A375 (cell line): ENCODE measurements around the gene FAM118A.

DNA sequence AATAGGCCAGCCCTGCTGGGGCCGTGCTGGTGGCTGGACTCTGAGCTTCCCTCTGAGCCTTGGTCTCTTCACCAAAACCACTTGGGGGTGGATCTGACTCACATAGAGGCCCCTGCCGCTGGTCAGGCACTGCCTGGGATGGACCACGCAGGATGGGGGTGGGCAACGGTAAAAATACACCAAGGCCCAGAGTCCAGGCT, 12.3 kb upstream of the UPK3A start:
- RAMPAGE, long total RNA = no peak

- RAMPAGE, long total RNA = no peak
Observed at GRCh38 chr22:45273383-45273930, 11.3 kb upstream of the UPK3A start.

- RAMPAGE, long total RNA = no peak
Observed at GRCh38 chr22:45290627-45291194, 6.0 kb downstream of the UPK3A start.

- RAMPAGE, long total RNA = no peak
Observed at GRCh38 chr22:45309151-45310225, at the start of gene FAM118A. Gene FAM118A (plus strand): TSS chr22:45309934.

DNA sequence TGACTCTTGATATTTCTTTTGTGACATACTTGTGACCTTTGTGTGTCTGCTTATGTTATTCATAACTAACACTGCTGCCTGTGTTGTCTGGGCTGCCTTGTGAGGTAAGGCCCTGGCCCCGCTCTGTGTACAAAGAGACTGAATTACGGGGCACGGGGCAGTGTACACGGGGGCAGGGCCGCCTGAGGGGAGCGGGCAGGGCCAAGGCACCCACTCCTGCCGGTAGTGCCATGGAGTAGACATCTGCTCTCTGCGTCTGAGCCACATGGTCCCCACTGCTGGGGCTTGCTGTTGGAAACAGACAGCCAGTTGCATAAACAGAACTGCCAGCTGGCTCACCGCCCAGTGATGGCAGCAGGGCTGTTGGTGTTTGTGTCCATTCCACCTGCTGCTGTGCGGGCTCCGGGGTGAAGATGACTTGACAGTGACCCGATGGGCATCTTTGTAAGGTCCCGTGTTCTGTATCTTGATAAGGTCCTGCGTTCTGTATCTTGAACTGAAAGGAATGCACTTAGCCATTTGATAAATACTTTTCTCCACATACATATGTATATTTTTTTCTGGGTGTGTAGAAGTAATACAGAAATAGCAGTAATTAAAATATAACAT, 19.9 kb downstream of the FAM118A start:
- RAMPAGE, long total RNA = no peak

GRCh38 chr22:45541140-45541490, 38.4 kb downstream of the FBLN1 start:
- RAMPAGE, long total RNA = no peak

- RAMPAGE, long total RNA = no peak
Observed at GRCh38 chr22:45546897-45547484, 44.3 kb downstream of the FBLN1 start.

DNA sequence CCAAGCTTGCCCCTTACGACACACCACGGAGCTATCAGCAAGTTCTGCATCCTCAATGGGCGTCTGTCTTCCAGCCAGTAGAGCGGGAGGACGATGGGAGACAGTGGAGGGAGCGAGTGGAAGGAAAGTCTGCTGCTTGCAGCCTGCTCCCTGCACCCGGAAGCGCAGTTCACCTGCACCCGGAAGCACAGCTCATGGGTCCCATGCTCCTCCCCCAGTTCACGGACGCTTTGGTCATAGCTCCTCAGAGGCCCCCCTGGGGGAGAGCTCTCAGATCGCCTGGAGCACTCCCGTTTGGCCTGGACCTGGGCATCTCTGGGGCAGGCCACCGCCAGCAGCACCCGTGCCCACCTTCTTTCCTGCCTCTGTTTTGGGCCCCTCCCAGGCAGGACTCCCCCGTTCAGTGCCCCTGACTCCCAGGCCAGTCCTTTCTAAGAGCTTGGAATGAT, 51.4 kb downstream of the FBLN1 start:
- RAMPAGE, long total RNA = no peak

DNA sequence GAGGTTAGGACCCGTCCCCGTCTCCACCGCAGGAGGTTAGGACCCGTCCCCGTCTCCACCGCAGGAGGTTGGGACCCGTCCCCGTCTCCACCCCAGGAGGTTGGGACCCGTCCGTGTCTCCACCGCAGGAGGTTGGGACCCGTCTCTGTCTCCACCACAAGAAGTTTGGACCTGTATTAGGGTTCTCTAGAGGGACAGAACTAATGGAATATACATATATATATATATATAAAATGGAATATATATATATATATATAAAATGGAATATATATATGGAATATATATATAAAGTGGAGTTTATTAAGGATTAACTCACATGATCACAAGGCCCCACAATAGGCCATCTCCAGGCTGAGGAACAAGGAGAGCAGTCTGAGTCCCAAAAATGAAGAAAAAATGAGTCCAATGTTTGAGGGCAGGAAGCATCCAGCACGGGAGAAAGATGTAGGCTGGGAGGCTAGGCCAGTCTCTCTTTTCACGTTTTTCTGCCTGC, 52.4 kb downstream of the FBLN1 start:
- RAMPAGE, long total RNA = no peak

GRCh38 chr22:45576581-45576749, 73.8 kb downstream of the FBLN1 start:
- RAMPAGE, long total RNA = no peak

DNA sequence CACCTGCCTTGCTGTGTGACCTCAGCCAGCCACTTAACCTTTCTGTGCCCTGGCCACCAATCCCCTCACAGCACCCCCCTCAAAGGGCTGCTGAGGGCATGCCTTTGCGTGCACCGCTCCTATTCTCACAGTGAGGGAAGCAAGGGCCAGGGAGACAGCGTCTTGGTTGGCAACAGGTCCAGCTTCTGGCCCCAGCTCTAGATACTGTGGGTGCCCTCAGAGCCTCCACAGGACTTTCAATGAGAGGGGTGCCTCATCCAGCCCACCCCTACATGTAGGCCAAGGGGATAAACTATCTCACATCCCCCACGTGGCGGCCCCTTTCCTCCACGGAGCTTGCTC, 32.1 kb upstream of the ATXN10 start:
- RAMPAGE, long total RNA = no peak

DNA sequence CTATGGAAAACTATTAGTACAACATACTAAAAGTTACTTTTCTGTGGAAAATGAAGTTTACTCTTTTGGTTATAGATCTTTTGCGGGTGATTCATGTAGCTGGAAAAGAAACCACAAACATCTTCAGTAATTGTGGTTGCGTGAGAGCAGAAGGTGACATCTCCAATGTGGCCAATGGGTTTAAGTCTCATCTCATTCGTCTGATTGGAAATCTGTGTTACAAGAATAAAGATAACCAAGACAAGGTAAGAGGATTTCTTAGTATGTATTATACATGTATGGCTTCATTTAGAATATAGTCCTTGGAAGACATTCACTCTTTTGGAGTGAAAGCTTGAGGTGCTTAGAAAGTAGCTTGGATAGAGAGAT, 68.6 kb downstream of the ATXN10 start:
- RAMPAGE, long total RNA = no peak

DNA sequence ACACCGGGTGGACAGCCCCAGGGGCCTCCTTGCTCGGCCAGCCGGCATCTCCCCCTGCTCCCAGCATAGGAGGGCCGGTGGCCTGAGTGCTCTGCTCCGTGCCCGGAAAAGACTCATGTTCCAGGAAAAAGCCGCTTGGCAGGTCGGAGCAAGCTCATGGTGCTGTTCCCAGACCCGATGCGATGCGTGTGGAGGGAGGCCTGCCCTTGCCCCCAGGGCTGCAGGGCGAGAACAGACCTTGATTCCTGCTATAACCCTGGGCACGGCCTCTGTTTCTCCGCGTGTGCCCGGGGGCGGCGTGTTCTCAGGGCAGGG, 30.4 kb upstream of the WNT7B start:
- RAMPAGE, long total RNA = no peak

DNA sequence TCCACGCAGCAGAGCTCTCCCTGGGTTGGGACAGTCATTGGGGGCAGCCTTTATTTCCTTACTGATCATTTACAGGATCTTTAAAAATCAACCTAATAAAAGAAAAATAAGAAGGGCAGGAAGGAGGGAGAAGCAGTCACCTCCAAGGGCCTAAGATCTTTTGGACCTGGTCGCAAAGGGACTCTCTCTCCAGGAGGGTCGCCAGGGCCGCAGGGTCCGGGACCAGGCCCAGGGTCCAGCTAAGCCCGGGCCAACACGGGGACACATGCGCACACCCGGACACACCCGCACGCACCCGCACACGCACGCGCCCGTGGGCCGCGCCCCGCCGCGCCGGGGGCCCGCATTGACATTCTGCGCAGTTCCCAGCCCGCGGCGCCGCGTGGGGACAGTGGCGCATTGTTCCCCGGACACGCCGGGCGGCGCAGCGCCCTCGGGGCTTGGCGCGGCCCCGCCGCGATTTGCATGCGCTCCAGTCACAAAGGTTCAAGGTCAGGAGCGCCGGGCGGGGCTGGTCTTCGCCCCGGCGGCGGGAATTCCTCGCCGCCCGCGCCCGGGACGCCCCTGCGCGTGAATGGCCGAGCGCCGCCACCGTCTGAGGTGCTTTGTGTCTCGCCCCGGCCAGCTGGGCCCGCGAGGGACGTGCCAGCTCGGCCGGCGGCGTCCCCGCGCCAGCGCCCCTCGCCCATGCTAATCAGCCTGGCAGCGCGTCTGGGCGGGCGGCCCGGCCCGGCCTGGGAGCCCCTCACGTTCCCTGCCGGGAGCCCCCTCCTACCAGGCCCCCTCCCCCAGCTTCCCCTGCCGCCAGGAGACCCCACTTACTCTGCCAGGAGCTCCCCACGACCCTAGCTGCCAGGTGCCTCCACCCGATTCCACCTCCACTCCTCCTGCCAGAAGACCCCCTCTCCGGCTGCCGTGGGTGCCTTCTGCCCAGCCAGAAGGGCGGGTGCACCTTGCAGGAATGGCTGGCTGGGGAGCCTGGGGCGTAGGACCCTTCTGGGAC, 50.4 kb upstream of the WNT7B start:
- RAMPAGE, long total RNA = no peak

- RAMPAGE, long total RNA = no peak
Observed at GRCh38 chr22:46057730-46058561, 81.0 kb upstream of the WNT7B start.

- RAMPAGE, long total RNA = no peak
Observed at GRCh38 chr22:46060172-46060837, 83.3 kb upstream of the WNT7B start.

DNA sequence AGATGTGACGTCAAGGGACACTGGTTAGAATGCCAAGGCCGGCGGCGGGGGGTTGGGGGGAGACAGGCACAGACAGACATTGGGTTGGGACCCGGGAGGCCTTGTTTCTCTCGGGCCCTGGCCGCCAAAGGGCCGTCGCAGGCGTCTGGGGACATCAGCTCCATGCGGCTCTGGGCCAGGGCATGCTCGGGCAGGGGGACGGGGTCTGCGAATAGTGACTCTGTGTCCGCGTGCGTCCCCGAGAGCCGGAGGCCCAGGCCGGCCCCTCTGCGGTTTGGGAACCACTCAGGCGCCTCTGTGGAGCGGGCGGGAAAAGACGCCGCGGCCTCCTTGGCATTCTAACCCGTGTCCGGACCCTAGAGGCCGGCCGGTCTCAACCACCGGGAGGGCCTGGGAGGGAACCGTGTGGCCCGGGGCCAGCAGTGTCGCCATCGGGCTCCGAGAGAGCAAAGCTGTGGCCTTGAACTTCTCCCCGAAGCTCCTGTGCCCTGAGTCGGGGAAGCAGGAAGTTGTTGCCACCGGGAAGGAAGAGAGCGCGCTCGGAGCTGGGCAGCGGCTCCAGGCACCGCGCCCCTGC, 80.3 kb upstream of the PPARA start:
- RAMPAGE, long total RNA = no peak

DNA sequence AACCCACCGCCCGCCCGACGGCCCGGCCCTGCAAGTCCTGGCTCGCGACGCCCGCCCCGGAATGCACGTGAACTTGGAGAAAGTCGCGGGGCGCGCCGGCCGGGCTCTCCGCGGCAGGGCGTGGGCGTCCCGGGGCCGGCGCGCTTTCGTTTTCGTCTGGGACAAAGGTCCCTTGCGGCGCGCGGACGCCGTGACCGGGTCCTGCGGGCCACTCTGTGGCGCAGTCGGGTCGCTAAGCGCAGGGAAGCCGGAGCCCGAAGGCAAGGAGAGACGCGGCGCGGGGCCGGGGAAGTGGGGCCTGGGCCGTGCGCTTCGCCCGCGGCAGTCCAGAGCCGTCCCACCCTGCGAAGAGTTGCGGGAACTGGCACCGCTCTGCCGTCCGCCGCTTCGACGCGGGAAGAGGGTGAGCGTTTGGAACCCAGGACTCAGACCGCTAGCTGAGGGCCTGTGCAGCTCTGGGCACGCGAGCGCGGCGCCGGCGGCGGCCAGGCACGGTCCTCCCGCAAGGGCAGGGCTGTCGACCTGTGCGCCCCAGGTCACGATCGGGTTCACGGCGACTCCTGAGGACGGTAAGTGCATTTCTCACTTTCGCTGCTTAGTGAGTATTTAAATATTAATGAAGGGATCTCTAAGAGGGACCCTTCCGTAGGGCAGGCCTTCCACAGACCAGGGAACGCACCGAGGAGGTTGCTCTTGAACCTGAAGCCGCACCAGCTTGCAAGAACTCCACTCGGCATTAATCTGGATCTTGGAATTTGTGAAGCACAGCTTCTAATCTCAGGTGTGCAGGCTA, 78.0 kb upstream of the PPARA start:
- RAMPAGE, long total RNA = no peak

DNA sequence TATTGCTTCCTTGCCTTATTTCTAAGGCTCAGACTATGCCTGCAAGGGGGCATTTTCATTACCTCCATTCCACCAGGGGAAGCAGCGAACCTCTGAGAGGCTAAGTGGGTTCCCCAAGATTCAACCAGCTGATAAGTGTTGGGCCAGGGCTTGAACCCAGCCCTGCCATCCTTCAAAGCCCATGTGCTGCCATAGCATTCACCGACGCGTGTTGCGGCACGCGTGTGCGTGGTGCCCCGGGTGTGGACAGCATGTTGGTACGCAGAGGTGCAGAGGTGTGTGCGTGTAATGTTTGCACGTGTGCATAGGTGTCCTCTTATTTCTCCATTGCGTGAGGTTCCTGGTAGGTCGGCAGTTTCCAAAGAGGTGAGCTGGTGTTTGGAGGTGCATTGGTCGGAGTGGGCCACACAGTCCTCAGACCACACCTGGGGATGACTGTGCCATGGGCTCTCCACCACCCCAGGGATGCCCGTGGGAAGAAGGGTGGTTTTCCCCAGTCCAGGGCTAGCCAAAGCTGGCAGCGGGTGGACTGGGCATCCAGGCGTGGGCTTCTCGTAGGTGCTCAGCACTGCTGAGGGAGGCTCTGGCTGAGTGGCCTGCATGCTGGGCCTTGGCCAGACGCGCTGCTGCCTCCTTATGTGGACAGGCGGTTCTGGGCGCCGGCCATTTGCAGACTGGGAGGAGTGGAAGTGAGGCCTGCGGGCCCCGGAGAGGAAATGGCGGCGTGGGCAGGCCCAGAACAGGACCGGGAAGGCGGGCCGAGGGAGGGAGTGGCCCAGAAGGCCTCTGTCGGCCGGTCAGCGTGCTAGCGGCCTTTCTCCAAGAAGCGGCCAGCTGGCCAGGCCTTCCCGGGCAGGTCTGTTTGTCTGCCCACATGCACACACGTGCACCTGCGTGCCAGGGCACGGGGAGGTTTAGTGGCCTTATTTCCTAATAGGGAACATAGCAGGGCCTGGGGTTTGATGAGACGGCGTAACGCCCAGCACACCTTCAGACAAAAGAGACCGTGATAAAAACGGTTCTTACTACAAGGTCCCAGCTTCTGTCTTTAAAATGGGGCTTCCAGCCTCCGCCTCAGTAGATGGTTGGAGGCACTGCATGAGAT, 65.6 kb upstream of the PPARA start:
- RAMPAGE, long total RNA = no peak

DNA sequence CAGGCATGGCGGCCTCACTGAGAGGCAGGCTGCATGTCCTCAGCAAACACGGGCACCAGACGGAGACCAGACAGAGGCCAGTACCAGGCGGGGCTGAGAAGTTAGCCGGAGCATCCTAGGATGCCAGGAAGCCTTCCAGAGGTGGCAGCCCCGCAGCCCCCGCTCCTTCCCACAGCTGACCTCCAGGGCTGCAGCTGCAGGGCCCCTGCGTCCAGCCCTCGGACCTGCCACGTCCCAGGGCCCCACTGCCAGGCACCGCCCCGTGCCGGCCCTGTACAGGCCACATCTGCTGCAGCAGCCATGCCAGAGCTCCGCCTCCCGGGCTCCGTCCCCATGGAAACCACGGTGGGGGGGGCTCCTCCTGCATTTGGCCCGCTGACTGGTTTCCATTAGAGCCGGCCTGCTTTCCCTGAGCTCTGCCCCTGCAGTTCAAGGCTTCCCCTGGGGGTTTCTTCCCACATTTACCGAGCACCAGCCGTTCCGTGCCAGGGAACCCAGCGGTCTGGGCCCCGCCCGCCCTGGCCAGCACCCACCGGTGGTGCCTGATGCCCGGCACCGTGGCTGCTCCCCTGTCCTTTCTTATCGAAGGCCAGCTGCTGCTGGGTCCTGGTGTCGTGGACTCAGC, 62.4 kb upstream of the PPARA start:
- RAMPAGE, long total RNA = no peak